ENCODE data around the genes FUNDC1 and ZNF674.

GRCh38 chrX:41924333-41924827 is 1.0 kb upstream of the CASK start:
- RRBS, 2 experiments: no CpG with 5 or more reads among the region's 8 CpGs
CAGE:
- cytosol, long polyA minus RNA: no peak
- cytosol, long polyA plus RNA: no peak
- long polyA plus RNA: no peak
- nucleus, long polyA minus RNA: no peak
- nucleus, long polyA plus RNA: no peak

- RRBS, 2 experiments: no CpG with 5 or more reads among the region's 4 CpGs
CAGE:
- cytosol, long polyA minus RNA: no peak
- cytosol, long polyA plus RNA: no peak
- long polyA plus RNA: no peak
- nucleus, long polyA minus RNA: no peak
- nucleus, long polyA plus RNA: no peak
Observed at GRCh38 chrX:42739210-42739654, 38.7 kb downstream of the PPP1R2C start.

- RRBS, 2 experiments: no CpG with 5 or more reads among the region's 1 CpG
CAGE:
- cytosol, long polyA minus RNA: no peak
- cytosol, long polyA plus RNA: no peak
- long polyA plus RNA: no peak
- nucleus, long polyA minus RNA: no peak
- nucleus, long polyA plus RNA: no peak
Observed at GRCh38 chrX:43618491-43618826, 37.6 kb upstream of the MAOA start.

- RRBS, 2 experiments: no CpG with 5 or more reads among the region's 4 CpGs
CAGE:
- cytosol, long polyA minus RNA: no peak
- cytosol, long polyA plus RNA: no peak
- long polyA plus RNA: no peak
- nucleus, long polyA minus RNA: no peak
- nucleus, long polyA plus RNA: no peak
Observed at GRCh38 chrX:43699971-43700646, 44.0 kb downstream of the MAOA start.

- RRBS, 2 experiments: no CpG with 5 or more reads among the region's 5 CpGs
CAGE:
- cytosol, long polyA minus RNA: no peak
- cytosol, long polyA plus RNA: no peak
- long polyA plus RNA: no peak
- nucleus, long polyA minus RNA: no peak
- nucleus, long polyA plus RNA: no peak
Observed at GRCh38 chrX:44450620-44450992, 92.1 kb downstream of the FUNDC1 start.

GRCh38 chrX:44542481-44543444 is at the start of gene FUNDC1:
Gene FUNDC1, minus strand, starts transcription at chrX:44542859.
- RRBS, 2 experiments: no CpG with 5 or more reads among the region's 41 CpGs
CAGE:
- cytosol, long polyA minus RNA: start-site peak on the minus strand at chrX:44542854-44542954, 108 reads
- cytosol, long polyA plus RNA: start-site peak on the minus strand at chrX:44542825-44543009, 416 and 493 reads in 2 replicates
- long polyA plus RNA: start-site peak on the minus strand at chrX:44542806-44542973, 362 and 312 reads in 2 replicates
- nucleus, long polyA minus RNA: no peak
- nucleus, long polyA plus RNA: start-site peak on the minus strand at chrX:44542805-44542866, 131 and 111 reads in 2 replicates

- RRBS, 2 experiments: no CpG with 5 or more reads among the region's 30 CpGs
CAGE:
- cytosol, long polyA minus RNA: no peak
- cytosol, long polyA plus RNA: no peak
- long polyA plus RNA: no peak
- nucleus, long polyA minus RNA: no peak
- nucleus, long polyA plus RNA: no peak
Observed at GRCh38 chrX:44911408-44911884, 38.5 kb downstream of the KDM6A start.

DNA sequence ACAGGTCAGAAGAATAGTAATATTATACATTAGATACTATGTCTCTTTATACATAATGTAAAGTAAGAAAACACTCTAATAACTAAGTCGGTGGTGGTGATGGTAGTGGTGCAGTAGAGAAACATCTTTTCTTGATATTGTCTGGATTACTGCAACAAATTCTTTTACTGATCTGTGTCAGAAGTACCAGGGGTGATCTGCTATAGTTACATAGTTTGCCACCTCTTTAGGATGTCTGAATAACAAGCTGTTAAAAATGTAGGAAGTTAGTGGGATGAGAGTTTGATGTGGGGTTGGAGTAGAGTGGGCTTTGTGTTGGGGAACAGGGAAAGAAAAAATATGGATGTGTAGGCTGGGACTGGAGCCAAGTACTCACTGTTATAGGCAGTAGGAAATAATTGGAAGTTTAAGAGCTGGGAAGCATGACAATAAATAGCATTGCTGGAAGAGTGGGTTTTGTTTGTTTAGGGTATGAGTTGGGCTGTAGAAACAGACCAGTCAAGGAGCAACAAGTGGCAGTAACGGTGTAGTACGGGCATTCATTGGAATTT is 81.4 kb downstream of the KDM6A start:
- RRBS, 2 experiments: no CpG with 5 or more reads among the region's 3 CpGs
CAGE:
- cytosol, long polyA minus RNA: no peak
- cytosol, long polyA plus RNA: no peak
- long polyA plus RNA: no peak
- nucleus, long polyA minus RNA: no peak
- nucleus, long polyA plus RNA: no peak

DNA sequence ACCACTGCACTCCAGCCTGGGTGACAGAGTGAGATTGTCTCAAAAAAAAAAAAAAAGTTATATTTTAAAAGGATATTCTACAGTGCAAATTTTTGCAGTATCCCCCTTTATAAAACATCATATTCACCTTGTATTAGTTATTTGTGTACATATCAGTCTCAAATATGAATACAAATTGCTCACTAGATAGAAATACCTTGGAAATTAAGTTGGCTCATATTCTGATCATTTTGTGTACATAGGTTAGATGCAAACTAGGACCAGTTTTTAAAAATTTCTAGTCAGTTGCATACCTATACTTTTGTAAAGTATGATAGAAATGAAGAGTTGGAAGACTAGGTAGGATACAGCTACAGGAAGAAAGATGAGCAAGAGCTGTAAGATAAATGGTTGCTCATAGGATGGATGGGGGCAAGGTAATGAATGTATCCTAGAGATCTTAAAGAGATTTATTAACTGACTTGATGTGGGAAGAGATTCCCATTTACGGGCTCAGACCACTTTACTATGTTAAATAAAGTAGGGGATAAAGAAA is 156.6 kb downstream of the KDM6A start:
- RRBS, 2 experiments: no CpG with 5 or more reads among the region's 1 CpG
CAGE:
- cytosol, long polyA minus RNA: no peak
- cytosol, long polyA plus RNA: no peak
- long polyA plus RNA: no peak
- nucleus, long polyA minus RNA: no peak
- nucleus, long polyA plus RNA: no peak

- RRBS, 2 experiments: no CpG with 5 or more reads among the region's 7 CpGs
CAGE:
- cytosol, long polyA minus RNA: no peak
- cytosol, long polyA plus RNA: no peak
- long polyA plus RNA: no peak
- nucleus, long polyA minus RNA: no peak
- nucleus, long polyA plus RNA: no peak
Observed at GRCh38 chrX:45062934-45063653, 137.6 kb downstream of the DIPK2B start.

DNA sequence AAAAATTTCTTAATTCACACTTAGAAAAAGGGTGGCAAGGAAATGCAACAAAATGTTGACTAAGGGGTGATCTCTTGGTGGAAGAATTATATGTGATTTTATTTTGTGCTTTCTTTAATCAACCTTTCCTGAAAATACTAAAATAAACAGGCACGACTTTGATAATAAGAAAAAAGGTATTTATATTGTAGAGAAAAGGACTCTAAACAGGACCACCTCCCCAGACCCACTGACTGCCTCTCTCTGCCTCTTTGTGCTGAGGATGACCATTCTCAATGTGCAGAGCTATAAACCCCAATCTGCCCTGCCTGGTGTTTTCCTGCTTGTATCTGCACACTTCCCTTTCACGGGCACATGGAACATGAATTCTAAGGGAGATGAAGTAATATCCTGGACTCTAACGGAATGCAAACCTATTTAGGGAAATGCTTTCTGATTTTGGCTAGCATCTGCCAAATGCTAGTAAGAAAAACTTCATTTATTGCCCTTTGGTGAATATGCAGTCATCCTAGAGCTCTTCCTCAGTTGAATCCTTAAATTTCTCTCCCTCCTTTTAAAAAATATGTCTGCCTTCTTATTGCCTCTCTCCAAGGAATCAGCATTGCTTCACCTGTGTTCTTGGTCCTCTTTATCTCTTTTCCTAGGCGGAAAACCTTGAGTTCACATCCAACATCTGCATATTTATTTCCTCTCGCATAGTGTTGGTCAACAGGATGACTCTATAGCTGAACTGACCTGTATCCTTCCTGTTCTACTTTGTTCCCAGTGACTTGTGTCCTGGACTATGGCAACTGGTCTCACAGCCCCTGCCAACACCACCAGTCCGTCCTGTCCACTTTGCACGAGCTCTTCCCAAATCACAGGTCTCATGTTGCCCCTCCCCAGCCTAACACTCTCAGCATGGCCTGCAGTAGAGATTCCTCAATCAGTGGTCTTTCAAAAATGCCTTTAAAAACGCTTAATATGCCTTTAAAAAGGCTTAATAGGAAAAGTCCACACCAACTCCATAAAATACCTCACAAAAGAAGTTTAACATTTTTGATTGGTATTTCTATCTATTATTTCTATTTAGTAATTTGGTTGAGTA is 2.2 kb downstream of the DIPK2B start:
- RRBS, 2 experiments: no CpG with 5 or more reads among the region's 8 CpGs
CAGE:
- cytosol, long polyA minus RNA: no peak
- cytosol, long polyA plus RNA: no peak
- long polyA plus RNA: no peak
- nucleus, long polyA minus RNA: no peak
- nucleus, long polyA plus RNA: no peak

- RRBS, 2 experiments: no CpG with 5 or more reads among the region's 6 CpGs
CAGE:
- cytosol, long polyA minus RNA: no peak
- cytosol, long polyA plus RNA: no peak
- long polyA plus RNA: no peak
- nucleus, long polyA minus RNA: no peak
- nucleus, long polyA plus RNA: no peak
Observed at GRCh38 chrX:45763355-45764029, 562.8 kb upstream of the DIPK2B start.

- RRBS, 2 experiments: no CpG with 5 or more reads among the region's 8 CpGs
CAGE:
- cytosol, long polyA minus RNA: no peak
- cytosol, long polyA plus RNA: no peak
- long polyA plus RNA: no peak
- nucleus, long polyA minus RNA: no peak
- nucleus, long polyA plus RNA: no peak
Observed at GRCh38 chrX:45765584-45766371, 565.1 kb upstream of the DIPK2B start.

DNA sequence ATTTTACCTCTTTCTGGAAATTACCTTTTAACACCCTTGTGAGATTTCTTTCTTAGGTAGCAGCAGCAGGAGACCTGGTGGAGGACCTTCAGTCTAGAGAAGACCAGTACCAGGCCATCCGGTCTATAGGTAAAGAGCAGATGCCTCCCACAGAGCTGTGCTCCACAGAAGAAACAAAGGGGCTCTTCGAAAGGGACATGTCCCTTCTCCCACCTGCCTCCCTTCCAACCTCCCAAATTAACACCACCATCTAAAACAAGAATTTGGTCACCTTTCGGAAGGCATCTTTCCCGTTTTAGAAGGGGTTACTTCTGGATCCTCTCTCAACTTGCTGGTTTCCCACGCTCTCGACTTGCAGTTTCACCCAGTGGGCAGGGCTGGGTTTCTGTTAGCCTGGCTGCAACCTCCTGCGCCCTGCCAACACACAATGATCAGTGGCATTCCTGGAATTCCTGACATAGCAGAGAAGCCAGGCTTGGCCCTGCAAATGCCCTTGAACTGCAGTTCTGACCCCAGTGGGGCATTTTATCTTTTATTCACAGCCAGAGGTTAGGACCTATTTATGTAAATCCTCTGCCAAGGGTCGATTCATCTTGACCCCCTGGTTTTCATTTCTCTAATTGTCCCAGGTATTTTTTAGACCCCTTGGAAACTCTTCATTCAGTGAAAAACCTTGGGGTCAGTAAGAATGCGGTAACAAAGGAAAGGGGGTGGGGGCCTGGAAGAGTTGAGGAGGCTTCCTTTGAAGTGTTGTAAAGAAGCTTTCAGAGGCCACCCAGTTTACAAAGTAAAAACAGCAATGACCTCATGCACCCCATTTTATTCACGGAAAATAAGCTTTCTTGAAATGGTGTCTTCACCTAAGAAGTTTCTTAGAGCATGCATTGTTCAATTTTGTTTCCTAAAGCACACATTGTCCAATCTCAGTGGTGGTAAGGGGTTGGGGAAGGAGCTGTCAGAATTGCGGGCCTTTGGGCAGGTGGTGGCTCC is 119.5 kb upstream of the KRBOX4 start:
- RRBS, 2 experiments: no CpG with 5 or more reads among the region's 11 CpGs
CAGE:
- cytosol, long polyA minus RNA: start-site peak on the minus strand centred at position 323 of the sequence, 23 bp wide, 51 reads
- cytosol, long polyA plus RNA: no peak
- long polyA plus RNA: start-site peak on the minus strand centred at position 345 of the sequence, 53 bp wide, 214 and 149 reads in 2 replicates
- nucleus, long polyA minus RNA: no peak
- nucleus, long polyA plus RNA: start-site peak on the minus strand centred at position 356 of the sequence, 89 bp wide, 999 and 959 reads in 2 replicates

GRCh38 chrX:46544805-46546265 is at the start of gene ZNF674:
Gene ZNF674, minus strand, starts transcription at chrX:46545421.
- RRBS, 2 experiments: under 1% methylated on average over 12 to 13 of the region's 67 CpGs
CAGE:
- cytosol, long polyA minus RNA: no peak
- cytosol, long polyA plus RNA: no peak
- long polyA plus RNA: no peak
- nucleus, long polyA minus RNA: no peak
- nucleus, long polyA plus RNA: no peak

- RRBS, 2 experiments: under 1 to 1% methylated on average over 10 of the region's 60 CpGs
CAGE:
- cytosol, long polyA minus RNA: start-site peak on the minus strand at chrX:46758735-46758852, 6 reads
- cytosol, long polyA plus RNA: no peak
- long polyA plus RNA: no peak
- nucleus, long polyA minus RNA: no peak
- nucleus, long polyA plus RNA: no peak
Observed at GRCh38 chrX:46758353-46759053, 415 bp downstream of the SLC9A7 start.

- RRBS, 2 experiments: no CpG with 5 or more reads among the region's 2 CpGs
CAGE:
- cytosol, long polyA minus RNA: no peak
- cytosol, long polyA plus RNA: no peak
- long polyA plus RNA: no peak
- nucleus, long polyA minus RNA: no peak
- nucleus, long polyA plus RNA: no peak
Observed at GRCh38 chrX:46918274-46918966, 6.2 kb downstream of the JADE3 start.

DNA sequence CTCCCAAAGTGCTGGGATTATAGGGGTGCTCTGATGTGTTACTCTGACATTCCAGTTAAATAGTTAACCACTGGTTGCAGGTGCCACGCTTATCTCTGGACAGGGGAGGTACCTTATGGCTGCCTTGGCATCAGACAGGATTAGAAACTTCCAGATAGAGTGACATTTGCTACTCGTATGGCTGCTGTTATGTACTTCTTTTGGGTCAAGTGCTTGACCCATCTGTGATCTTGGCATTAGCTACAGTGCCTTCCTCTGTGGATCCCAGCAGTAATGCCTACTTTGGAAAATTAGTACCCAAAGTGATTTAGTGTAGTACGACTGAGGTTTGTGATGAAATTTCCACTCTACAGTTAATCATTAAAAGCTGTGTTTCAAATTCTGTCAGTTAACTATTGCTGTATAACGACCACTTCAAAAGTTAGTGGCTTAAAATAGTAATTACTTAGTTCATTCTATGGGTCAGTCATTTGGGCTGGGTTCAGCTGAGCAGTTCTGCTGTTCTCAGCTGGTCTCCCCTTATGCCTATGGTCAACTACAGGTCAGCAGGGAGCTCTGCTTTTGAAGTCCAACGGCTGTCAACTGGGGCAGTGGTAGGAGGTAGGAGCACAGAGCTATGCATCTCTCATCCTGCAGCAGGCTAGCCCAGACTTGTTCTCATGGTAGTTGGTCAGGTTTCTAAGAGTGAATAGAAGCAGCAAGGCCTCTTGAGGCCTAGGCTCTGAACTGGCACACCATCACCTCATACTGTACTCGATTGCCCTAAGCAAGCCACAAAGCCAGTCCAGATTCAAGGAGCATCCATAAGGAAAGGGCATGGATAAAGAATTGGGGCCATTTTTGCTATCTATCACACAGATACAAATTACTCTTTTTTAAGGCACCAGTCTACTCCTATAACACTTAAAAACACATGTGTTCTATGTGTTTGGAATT is 51.1 kb downstream of the JADE3 start:
- RRBS, 2 experiments: no CpG with 5 or more reads among the region's 6 CpGs
CAGE:
- cytosol, long polyA minus RNA: no peak
- cytosol, long polyA plus RNA: no peak
- long polyA plus RNA: no peak
- nucleus, long polyA minus RNA: no peak
- nucleus, long polyA plus RNA: no peak

DNA sequence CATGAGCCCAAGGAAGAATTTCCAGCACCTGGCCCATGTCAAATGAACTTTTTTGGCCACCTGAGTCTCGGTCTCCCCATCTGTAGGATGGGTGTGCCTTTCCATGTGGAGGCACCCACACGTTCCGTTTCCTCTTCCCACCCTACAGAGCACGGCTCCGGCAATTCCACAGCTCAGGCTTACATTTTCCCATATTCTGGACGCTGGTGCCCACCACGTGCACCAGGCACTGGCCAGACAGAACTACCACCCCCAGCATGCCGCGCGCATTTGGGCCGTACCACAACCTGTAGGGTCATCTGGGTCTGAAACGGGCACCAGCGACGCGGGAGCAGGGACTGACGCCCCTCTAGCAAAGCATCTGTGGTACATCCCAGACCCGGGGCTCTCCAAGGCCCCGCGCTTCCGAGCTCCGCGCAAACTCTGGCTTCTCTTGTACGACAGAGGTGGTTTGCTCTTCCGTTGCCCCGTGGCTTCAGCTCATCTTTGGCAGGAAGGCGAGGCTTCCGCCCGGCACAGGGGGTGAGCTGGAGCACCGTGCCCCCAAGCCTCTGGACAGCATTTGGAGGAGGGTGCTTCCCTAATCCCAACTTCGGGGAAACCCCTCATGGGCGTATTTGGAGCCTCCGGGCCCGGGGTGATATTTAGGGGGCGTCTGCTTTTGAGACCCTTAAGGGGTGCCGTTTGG is 3.1 kb upstream of the UBA1 start:
- RRBS, 2 experiments: no CpG with 5 or more reads among the region's 35 CpGs
CAGE:
- cytosol, long polyA minus RNA: no peak
- cytosol, long polyA plus RNA: no peak
- long polyA plus RNA: start-site peak on the plus strand centred at position 430 of the sequence, 30 bp wide, 49 and 42 reads in 2 replicates
- nucleus, long polyA minus RNA: no peak
- nucleus, long polyA plus RNA: start-site peak on the plus strand centred at position 447 of the sequence, 143 bp wide, 14 and 21 reads in 2 replicates

DNA sequence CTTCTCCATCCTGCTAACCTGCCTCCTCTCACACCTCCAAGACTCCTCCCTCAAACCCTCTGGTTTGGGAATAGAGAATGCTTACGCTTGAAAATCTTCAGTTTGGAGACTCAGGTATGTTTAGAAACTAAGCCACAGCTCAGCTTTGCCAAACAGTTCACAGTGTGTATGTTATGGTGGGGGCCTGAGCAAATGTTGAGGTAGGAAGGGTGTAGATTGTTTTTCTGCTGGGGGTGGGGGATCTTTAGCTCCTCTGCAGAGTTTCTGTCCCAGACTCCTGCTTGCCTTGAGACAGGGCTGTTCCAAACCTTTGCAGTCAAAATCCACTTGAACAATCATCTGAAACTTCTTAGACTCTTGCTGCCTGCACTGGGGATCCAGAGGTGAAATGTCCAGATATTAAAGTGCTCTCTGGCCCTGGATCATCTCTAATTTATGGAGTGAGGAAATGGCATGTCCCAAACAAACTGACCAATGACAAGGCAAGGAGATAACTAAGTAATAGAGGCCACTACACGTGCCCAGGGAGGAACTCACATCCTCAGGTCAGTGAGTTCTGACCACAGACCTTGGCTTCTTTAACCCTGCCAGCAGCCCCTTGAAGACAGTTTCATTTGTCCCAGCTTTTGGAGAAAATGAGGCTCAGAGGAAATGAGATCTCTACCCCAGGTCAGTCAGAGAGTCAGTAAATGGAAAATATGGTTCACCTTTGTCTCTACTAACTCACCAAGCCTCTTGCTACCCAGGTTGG is 2.9 kb downstream of the UBA1 start:
- RRBS, 2 experiments: no CpG with 5 or more reads among the region's 2 CpGs
CAGE:
- cytosol, long polyA minus RNA: no peak
- cytosol, long polyA plus RNA: no peak
- long polyA plus RNA: no peak
- nucleus, long polyA minus RNA: no peak
- nucleus, long polyA plus RNA: no peak